AG04450 (cell line): ENCODE measurements around a stretch of chr5.

- CAGE, long polyA plus RNA: no peak
- RRBS: no CpG with 5 or more reads among the region's 21 CpGs
Measured at GRCh38 chr5:150614916-150615758, 25.3 kb upstream of the SYNPO start.

- CAGE, long polyA plus RNA: no peak
- RRBS: no CpG with 5 or more reads among the region's 22 CpGs
Measured at GRCh38 chr5:150618419-150619322, 21.8 kb upstream of the SYNPO start.

- CAGE, long polyA plus RNA: no peak
- RRBS: no CpG with 5 or more reads among the region's 6 CpGs
Measured at GRCh38 chr5:150641250-150641646, 788 bp downstream of the SYNPO start.

DNA sequence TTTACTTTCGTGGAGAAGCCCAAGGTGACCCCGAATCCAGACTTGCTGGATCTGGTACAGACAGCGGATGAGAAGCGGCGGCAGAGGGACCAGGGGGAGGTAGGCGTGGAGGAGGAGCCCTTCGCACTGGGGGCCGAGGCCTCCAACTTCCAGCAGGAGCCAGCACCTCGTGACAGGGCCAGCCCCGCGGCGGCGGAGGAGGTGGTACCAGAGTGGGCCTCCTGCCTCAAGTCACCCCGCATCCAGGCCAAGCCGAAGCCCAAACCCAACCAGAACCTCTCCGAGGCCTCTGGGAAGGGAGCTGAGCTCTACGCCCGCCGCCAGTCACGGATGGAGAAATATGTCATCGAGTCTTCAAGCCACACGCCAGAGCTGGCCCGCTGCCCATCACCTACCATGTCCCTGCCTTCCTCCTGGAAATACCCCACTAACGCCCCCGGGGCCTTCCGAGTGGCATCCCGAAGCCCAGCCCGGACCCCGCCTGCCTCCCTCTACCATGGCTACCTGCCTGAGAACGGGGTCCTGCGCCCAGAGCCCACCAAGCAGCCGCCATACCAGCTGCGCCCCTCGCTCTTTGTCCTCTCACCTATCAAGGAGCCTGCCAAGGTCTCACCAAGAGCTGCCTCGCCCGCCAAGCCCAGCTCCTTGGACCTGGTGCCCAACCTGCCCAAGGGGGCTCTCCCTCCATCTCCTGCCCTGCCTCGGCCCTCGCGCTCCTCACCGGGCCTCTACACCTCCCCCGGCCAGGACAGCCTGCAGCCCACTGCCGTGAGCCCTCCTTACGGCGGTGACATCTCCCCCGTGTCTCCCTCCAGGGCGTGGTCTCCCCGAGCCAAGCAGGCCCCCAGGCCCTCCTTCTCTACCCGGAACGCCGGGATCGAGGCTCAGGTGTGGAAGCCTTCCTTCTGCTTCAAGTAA is 9.2 kb downstream of the SYNPO start:
- CAGE, long polyA plus RNA: no peak
- RRBS: 64% methylated on average over 2 of the region's 51 CpGs

GRCh38 chr5:150652009-150652339 is 9.1 kb upstream of the MYOZ3 start:
- CAGE, long polyA plus RNA: no peak
- RRBS: no CpG with 5 or more reads among the region's 4 CpGs

GRCh38 chr5:150779850-150780719 is 1.5 kb downstream of the SMIM3 start:
- CAGE, long polyA plus RNA: no peak
- RRBS: no CpG with 5 or more reads among the region's 10 CpGs

DNA sequence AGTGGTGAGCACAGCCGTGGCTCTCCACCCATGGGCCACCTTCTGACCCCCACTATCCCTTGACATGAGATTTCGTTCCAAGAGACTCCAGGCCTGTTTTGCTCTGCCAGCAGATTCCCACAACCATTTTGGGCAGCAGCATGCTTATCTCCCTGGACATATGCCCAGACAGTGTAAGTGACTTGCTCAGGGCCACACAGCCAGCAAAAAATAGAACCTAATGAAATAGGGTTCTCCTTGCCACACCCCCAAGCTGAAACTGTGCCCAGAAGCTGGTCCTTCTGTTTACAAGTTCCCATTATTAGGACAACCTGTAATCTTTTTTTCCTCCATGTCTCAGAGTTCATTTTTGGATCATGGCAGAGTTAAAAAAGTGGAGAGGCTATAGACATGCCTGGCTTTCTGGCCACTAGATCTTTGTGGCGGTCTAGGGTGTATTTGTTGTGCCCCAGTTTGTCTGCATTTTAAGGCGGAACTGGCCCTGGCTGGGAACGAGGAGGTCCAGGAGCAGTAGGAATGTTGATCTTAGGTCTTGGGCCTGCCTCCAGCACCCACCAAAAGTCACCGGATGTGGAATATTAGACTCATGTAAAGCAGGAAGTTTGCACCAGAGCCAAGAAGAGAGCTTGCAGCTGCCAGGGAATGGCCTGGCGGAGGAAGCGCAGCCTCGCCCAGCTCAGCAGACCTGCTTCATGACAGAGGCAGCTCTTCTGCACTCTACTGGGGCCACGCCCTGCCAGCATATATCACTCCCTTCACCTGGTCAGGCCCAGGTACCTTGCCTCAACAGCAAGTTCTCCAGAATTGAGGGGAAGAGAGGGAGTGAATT is 3.1 kb downstream of the GPX3 start:
- CAGE, long polyA plus RNA: no peak
- RRBS: no CpG with 5 or more reads among the region's 10 CpGs

- CAGE, long polyA plus RNA: no peak
- RRBS: no CpG with 5 or more reads among the region's 25 CpGs
Measured at GRCh38 chr5:151056519-151057303, 24.1 kb downstream of the TNIP1 start.

DNA sequence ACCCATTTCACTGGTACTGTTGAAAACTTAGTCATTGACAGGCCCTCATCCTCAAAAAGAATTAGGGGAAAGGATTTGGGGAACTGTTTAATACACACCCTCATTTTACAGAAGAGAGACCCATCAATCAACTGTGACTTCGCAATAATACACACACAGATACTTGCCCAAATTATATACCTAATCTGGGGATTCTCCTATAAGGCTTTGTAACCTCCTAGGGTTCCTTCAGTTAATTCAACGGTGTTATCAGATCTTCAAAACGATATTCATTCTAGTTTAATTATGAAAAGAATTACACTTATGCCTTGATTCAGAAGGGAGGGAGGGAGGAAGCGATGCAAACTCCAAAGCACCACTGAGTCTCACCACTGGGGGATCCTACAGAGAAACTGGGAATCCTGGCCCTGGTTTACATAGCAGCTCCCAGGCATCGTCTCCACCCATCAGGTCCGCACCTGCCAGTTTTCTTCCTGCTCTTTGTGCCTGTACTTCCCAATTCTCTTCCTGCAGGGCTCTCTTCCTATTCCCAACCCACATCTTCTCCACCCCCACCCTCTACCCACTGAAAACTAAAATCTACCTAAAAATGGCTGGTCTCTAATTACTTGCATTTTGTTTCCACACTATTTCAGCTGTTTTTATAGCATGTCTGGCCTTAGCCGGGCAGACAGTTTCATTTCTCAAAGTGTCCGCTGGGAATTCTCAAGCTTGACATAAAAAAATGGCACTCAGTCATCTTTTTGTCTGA is 1.4 kb upstream of the TNIP1 start:
- CAGE, long polyA plus RNA: no peak
- RRBS: no CpG with 5 or more reads among the region's 8 CpGs

DNA sequence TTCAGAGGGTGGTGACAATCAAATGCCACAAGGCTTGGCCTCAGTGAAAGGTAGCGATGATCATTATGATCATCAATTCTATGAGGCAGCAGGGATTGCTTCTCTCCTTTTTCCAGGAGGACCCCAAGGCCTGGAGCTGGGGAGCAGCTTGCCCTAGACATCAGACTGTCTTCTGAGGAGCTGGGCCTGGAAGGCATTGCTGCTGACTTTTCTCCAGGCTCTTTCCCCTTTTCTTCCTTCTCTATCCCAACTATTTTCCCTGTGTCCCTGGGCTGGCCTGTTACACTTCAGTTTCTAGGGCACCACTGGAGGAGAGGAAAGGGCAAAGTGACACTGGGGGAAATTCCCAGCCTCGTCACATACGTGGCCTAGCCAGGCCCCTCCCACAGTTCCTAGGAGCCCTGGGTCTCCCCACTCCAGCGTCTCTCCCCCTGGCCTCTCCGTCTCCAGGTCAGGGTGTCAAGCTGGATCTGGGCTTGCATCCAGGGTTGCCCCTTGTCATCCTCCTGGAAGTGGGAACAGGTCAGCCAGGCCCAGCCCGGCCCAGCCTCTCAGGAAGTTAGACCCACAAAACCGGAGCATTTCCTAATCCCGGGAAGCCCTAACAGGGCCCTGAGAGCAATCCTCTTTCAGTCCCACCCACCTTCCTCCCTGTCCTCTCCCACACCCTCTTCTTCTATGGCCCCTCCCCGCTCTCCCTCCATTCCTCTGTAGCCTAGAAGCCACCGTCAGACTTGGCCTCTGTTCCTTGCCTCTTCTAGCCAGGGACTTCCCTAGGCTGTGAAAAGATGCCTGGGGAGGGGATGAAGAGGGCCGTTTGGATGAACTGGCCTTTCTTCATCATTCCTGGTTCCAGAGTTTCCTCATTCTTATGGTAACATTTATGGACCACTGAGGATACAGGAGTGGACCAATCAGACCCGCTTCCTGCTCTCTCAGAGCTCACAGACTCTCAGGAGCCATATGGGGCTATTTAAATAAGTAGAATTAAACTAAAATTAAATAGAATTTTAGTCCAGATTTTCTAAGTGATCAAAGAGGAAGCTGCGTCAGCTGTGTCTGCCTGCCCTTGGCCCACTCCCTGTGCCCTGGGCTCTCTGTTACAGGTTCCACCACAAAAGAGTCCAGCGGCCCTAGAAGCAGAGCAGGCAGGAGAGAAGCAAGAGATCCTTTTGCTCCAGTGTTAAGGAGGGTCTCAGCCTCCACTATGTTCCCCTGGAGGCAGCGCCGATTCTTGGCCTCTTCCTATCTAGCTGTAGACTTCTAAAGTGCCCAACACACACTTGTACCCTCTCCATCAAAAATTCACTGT is 4.9 kb upstream of the TNIP1 start:
- CAGE, long polyA plus RNA: no peak
- RRBS: no CpG with 5 or more reads among the region's 16 CpGs

GRCh38 chr5:151151725-151152303 is 5.8 kb downstream of the ANXA6 start:
- CAGE, long polyA plus RNA: no peak
- RRBS: no CpG with 5 or more reads among the region's 9 CpGs

DNA sequence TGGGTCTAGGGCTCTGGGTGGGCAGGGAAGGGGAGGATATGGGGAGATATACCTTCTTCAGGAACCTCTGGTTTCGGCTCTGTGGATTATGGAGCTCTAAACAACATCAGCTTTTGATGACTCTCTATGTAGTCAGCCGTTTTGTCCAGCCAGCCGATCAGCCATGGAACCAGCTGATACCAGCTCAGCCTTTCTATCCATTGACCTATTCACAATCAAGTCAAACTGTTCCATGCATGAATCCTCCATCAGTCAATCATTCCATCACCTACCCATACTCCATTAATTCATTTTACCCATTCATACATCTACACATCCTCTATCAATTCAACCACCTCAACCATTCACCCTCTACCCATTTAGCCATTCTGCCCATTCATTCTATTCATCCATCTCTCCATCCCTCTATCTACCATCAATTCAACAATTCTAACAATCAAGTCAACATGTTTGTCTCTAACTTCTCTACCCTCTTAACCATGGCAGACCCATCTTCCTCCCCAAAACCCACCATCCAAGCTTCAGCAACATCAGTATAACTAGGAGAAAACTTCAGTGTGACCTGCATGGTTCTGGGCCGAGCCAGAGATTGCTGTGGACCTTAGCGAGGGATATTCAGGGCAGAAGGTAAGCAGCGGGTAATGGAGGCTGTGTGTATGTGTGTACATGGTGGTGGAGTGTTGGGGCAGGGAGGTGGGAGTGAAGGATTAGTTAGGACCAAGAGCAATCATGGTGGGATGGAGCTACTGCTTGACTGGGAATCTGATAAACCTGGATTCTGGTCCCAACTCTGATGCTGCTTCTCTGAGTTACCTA is 20.4 kb upstream of the ANXA6 start:
- CAGE, long polyA plus RNA: no peak
- RRBS: no CpG with 5 or more reads among the region's 6 CpGs

DNA sequence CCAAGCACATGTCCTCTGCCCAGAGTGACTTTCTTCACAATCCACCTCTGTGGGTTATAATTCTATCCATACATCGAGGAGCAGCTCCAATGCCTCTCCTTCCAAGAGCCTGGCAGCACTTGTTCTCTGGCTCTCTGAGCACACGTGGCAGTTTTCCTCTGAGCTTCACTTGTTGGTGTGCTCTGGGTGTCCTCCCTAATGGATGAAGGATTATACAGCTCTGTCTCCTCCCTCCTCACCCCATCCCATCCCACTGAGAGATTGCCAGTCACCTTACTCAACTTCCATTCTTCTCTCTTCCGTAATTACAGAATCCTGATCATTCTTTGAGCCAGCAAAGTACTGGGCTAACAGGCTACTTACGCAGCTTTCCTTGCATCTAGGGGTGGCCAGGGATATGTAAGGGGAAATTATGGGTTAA is 6.1 kb upstream of the CCDC69 start:
- CAGE, long polyA plus RNA: no peak
- RRBS: no CpG with 5 or more reads among the region's 4 CpGs

- CAGE, long polyA plus RNA: no peak
- RRBS: no CpG with 5 or more reads among the region's 13 CpGs
Measured at GRCh38 chr5:151257525-151258376, 4.8 kb downstream of the GM2A start.

- CAGE, long polyA plus RNA: no peak
- RRBS: no CpG with 5 or more reads among the region's 7 CpGs
Measured at GRCh38 chr5:151383016-151383451, 35.7 kb upstream of the SLC36A2 start.

DNA sequence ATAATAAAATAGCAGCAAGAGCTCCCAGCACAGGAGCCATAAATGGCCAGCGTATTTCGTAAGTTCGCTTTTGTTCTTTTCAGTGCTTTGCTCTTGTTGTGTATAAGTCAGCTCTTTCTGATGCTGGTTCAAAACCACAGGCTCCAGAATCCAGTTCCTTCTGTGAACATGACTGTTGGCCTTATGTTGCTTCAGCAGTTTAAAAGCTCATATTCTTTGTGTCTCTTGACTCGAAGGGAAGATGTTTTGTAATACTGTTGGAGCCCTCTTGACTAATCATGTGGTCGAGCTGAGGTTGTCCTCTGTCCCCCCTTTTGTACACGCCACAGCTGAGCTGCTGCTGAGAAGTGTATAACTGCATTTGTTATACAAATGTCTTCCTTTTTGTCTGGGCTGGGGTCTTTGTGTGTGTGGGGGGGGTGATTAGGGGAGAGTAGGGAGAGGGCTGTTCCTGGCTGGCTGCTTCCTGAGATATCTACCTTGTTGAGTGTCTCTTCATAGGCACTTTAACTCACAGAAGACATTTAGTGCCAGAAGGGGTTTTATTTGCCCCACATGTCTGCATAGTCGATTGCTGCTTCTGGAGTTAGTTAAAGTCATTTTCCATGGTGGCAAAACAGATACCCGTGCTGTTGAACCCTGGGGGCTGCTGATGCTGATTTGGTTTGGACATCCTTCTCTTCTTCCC is 35.8 kb downstream of the SLC36A1 start:
- CAGE, long polyA plus RNA: no peak
- RRBS: no CpG with 5 or more reads among the region's 8 CpGs

DNA sequence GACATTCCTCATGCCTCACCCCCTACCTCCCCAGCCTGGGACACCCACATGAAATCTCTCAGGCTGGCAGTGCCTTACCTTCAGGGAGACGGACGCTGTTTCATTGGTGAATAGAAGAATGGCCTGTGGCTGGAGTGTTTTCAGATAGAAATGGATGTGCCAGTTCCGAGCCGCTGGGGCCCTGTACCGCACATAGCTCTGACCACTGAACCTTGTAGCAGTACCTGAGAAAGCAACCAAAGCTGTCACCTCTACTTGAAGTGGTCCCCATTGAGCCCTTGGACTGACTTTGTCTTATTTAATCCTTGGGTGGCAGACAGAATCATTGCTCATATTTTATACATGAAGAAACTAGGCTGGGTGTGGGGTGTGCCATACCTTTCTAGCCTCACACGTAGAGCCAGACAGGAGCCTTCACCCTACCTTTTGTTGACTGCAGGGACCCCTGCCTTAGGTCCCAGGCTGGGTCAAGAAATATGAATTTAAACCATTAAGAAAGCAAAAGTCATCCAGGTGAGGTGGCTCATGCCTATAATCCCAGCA is 70.2 kb downstream of the SLC36A1 start:
- CAGE, long polyA plus RNA: no peak
- RRBS: no CpG with 5 or more reads among the region's 6 CpGs

DNA sequence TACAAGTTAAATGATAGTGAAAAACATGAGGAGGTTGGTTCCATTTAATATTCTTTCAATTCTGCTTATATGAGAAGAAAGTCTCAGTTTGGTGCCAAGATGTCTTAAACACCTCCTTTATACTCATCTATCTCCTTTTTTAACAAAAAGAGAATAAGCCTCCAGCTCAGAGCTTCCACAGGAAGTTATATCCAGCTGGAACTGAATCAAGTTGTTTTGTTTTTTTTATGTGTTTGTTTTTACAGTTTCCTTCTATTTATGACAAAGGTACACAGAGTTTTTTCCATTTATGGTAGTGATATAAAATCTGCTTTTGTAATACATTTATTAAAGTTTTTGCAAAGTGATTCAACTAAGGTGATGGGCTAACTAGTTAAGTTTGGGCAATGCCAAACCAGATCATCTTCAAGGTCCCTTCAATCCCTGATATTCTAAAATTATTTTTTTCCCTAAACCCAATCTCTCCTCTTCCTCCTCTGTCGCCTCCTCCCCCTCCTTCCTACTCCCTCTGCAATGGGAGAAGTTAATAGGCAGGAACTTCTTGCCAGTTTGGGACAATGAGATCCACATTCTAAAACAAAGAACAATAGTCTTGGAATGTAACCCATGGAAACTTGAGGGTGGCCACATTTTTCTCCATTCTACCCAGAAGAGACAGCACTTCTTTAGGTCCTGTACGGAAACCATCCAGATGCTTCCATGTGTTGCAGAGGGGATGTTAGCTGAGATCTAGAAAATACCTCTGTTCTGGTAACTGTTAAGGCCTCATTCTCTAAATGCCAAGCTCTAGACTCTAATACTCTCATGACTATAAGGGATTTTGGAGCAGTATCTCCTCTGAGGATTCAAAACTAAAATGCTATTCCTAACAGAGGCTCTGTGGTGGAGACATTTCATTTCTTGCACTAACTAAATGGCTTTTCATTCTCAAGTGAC is 10.1 kb downstream of the SPARC start:
- CAGE, long polyA plus RNA: no peak
- RRBS: no CpG with 5 or more reads among the region's 2 CpGs

DNA sequence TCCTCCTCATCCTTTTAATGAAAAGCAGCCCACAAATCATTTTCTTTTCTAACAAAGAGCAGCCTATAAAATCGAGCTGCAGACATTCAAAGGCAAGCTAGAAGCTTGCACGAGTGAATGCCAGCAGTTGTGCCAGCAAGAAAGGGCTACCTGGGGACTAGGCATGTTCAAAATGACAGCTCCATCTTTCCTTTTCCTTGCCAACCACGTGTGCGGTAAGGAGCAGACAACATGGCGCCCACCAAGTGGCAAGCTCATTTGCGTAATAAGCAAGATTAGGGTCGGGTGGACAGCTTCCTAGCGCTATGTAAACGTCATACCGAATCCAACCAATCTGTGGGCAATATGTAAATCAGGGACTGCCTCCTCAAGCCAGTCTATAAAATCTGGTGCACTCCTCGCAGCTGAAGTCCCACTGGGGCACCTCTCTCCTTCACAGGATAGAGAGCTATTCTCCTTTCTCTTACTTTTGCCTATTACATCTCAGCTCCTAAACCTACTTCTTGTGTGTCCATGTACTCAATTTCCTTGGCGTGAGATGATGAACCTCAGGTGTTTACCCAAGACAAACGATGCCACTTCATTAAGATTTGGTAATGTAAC is 22.5 kb upstream of the SPARC start:
- CAGE, long polyA plus RNA: no peak
- RRBS: no CpG with 5 or more reads among the region's 13 CpGs

DNA sequence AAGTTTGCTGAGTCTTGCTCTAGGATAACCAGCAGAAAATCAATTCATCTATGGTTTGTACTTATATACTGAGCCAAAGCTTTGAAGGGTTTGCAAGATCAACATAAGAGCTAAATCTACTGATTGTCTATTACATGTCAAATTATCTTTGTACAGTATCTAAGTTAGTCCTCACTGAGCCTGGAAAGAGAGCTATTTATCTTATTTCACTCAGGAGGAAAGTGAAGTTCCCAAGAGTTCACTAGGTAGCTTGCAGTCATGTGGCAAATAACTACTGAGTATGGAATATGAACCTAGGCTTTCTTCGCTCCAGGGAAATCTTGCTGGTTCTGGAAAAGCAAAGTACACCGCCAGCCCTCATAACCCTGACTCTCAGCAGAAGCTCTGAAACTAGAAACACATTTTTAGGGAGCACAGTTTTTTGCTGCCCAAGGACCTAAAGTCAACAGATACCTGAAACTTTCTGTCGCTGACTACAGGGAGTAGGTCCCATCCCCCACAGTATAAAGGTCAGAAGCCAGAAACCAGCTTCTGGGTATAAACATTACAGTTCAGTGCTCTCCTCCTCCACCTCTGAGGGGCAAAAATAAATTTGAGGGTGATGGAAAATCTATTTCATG is 3.2 kb downstream of the ATOX1 start:
- CAGE, long polyA plus RNA: no peak
- RRBS: no CpG with 5 or more reads among the region's 3 CpGs